ENCODE results near the gene TUBB8.

GRCh38 chr10:49244-49549, at the start of gene TUBB8:
TUBB8 (minus strand) TSS chr10:49296.
- PRO-cap: no peak

DNA sequence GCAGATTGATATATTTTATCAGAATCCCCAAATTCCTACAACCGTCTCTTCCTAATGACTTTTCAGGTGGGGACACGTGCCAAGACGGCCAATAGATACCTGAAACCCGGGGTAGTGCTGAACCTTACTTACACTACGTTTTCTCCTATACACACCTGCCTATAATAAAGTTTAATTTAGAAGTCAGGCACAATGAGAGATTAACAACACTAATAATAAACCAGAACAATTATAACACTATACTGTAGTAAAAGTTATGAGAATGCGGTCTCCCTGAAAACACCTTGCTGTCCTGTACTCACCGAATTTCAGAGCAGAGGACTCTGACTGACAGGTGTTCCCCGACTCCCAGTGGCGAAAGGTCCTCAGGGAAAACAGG, 1.3 kb upstream of the ZMYND11 start:
- PRO-cap: no peak

GRCh38 chr10:248154-248809, 113.0 kb downstream of the ZMYND11 start:
- PRO-cap: no peak

- PRO-cap: no peak
These were observed 179.2 kb downstream of the ZMYND11 start for GRCh38 chr10:314417-314928.

- PRO-cap: no peak
These were observed 234.5 kb downstream of the ZMYND11 start for GRCh38 chr10:369762-370178.

DNA sequence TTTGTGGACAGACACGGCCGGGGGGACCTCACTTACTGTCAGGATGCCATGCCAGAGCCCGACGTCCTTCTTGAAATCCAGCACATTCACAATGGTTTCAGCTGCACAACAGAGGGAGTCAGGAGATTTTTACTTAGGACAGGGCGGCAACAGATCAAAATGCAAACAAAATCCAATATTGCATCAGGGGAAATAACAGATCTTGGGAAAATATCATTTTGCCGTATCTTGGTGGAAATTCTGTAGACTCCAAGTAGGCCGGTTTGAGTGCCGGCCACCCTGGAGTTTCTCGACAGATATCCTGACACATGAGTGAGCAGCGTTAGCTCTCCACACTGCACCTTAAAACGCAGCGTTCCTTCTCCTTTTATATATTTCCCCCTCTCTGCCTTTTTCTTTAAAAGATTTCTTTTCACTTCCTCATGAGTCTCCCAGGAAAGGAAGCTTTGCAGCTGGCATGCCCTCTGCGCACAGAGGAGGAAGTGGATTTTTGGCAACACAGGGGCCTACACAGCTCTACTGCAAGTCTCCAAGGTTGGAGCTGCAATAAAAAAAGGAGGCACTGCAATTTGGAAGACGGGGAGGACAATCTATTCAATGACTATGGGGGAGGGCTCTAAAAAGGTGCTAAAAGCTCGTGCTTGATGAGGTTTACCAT, 252.6 kb downstream of the ZMYND11 start:
- PRO-cap: unidirectional peak, minus-strand start at position 339 of the sequence

GRCh38 chr10:484406-484954, 205.0 kb downstream of the DIP2C start:
- PRO-cap: no peak

GRCh38 chr10:546969-547436, 142.5 kb downstream of the DIP2C start:
- PRO-cap: no peak

DNA sequence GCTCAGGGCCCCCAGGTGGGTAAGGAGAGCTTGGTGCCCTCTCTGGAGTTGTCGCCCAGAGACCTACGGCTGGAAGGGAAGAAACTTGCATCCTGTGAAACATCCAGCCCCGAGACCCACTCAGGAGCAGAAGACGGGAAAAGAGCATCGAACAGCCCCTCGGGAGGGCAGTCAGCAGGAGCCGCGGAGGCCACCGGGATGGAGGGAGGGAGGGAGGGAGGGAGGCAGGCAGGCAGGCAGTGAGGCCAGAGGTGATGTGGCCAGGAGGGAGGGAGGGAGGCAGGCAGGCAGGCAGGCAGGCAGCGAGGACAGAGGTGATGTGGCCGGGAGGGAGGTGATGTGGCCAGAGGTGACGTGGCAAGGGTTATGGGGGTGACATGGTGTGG, 141.2 kb downstream of the DIP2C start:
- PRO-cap: no peak

- PRO-cap: no peak
These were observed 95.5 kb downstream of the DIP2C start for GRCh38 chr10:593798-594512.

DNA sequence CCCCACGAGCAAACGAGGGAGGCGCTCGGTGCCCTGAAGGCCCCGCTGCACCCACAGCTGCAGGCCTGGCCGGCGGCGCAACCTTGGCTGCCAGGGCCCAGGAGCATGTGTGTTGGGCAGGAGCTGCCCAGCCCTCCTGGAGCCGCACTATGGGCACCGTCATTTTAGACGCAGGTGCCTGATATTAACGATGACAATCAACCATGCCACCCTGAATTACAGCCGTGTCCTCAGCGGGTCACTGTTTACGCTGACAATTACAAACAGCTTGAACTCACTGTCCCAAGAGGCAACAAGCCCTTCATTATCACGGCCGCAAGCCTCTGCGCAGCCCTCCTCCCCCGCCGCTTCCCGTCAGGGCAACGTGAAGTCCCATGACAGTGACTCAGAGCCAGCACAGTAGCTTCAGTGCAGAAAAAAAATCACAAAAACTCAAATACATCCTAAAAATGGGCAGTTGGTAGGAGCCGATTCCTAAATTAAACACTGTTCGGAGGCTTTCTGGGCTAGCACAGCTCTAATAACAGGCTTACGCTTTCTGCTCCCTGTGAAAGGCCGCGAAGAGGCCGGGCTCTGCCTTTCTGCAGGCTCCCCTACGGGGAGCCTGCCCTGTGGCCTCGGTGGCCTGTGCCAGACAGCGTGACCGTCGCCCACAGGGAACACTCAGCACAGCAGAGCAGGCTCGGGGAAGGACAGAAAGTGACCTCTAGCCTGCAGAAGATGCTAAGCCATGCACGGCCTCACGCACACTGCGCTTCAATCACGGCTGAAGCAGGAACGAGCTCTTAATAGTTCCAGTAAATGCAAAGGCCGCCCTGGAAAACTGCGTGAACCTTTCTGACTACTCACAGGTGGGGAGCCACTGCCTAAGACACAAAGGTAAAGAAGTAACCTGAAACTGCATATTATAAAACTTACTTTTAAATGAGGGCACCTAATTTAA, 64.3 kb downstream of the DIP2C start:
- PRO-cap: no peak

- PRO-cap: no peak
These were observed 52.1 kb downstream of the DIP2C start for GRCh38 chr10:637175-637873.

DNA sequence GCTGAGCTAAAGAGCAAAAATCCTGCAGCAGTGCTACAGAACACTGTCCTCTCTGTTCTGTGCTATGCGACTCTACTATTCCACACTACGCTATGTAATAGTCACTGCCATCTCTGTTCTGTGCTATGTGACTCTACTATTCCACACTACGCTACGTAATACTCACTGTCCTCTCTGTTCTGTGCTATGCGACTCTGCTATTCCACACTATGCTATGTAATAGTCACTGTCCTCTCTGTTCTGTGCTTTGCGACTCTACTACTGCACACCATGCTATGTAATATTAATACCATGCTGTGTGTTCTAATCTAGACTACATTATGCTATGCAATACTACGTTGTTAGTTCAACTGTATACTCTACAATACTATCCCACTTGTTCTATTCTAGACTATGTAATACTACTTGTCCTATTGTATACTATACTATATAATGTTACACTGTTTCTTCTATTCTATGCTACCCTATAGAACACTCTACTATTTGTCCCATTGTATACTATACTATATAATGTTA, 34.1 kb downstream of the DIP2C start:
- PRO-cap: no peak

DNA sequence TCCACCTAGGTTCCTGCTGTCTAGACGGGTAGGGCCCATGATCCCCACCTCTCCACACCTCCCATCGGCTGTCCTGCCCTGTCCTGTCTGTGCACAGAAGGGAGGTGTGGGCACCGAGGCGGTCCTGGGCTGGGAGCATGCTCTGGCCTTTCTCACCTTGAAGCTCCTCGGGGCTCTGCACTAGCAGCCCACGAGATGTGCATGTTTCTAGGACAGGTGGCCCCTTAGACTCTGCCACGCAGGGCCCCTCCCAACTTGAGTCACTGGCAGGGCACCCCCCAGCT, 113.9 kb upstream of the DIP2C start:
- PRO-cap: no peak

DNA sequence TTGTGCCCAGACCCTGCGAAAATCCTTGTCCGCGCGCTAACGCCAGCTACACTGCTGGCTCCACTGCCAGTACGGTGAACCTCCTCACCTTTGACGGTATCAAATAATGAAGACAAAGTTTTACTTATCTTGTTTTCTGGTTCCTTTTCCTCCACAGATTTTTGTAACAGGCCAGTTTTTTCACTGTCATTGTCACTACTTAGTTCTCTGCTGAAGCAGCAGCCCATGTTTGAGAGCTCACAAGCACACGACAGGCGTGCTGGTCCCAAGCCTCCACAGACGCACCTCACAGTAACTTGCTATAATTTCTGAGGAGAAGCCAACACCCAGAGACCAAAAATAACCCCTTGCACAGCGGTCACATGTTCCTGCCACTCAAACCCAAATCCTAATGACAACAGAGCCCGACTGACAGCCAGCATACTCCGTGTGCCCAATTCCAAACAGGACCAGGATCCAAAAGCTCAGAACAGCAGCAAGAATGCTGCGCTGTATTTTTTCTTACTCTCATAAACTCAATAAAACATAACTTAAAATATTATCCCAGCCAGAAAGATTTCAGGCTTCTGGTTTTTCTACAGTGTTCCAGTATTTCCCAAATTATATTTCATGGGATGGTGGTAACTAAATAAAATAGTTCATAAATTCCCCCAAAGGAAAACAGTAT, 58.5 kb downstream of the LARP4B start:
- PRO-cap: no peak

DNA sequence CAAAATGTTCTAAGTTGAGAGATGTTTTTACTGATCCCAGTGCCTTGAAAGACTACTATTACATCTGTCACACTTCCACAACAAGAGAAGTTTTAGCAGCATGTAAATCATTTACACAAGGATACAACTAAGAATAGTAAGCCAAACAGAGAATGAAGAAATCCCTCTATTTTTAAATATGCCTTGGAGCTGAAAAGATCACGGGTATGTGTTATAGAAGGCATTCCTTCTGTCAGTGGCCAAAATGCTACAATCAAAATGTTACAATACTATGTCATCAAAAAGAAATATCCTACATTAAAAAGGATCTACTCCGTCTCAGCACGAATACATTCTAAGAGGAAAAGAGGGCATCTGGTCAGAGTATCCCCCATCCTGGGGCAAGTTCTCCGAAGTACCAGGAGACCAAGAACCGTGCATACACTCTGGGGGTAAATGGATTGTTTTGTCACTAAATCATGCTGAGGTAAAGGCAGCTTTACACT, 52.5 kb downstream of the LARP4B start:
- PRO-cap: no peak

DNA sequence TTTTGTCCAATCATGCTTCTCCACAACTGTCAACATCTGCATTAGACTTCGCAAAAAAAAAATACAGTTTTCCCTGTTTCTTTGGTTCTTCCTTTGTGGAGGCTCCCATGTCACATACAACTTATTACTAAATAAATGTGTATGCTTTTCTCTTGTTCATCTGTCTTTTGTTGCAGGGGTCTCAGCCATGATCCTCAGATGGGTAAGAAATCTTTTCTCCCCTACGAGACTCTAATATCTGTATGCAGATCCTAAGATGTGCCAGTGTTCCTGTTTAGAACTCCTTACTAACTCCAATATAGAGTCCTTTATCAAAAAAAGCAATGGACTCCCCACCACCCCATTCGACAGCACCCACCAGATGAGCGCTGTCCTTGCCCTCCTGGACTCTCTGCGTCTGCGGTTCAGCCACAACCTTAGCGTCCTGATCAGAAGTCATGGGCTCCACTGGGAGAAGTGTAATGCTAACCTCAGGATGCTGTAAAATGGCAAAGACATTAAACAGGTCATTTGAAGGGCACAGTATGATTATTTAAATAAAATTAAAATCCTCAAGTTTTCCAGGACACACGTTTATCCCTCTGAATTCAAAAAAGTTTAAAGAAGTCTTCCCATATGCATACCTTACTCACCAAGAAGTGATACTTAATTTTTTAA, 46.1 kb downstream of the LARP4B start:
- PRO-cap: no peak

DNA sequence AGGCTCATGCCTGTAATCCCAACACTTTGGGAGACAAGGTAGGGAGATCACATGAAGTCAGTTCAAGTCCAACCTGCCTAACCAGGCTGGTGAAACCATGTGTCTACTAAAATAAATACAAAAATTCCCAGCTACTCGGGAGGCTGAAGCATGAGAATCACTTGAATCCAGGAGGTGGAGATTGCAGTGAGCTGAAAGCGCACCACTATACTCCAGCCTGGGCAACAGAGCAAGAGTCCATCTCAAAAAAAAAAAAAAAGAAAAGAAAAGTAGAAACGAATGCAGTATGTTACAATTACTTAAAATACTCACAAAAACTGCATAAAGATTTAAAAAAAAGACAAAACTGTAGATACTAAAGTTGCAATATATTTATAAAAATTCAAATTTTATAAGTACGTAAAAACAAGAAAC, 36.1 kb downstream of the LARP4B start:
- PRO-cap: no peak

GRCh38 chr10:903027-903462, 28.5 kb downstream of the LARP4B start:
- PRO-cap: no peak

DNA sequence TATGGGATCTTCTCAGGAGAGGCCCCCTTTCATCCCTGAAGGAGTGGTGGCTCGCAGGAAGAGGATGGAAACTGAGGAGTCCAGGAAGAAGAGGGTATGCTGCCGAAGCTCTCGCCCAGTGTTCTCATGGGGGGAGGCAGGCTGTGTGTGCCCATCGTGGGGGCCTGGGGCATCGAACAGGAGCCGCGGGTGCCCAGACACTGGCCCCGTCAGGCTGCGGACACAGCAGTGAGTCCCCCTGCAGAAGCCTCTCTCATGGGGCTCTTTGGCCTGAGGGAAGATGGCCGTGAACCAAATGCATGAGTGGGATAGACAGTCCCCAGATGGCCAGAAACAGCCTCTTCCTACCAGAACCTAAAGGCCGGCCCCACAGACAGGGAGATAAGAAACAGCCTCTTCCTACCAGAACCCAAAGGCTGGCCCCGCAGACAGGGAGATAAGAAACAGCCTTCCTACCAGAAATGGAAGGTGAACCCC, 16.7 kb downstream of the IDI2 start:
- PRO-cap: no peak